Neural cell (in vitro differentiated cells): Measurements from ENCODE around the genes BLVRB, RAB4B and EGLN2.

DNA sequence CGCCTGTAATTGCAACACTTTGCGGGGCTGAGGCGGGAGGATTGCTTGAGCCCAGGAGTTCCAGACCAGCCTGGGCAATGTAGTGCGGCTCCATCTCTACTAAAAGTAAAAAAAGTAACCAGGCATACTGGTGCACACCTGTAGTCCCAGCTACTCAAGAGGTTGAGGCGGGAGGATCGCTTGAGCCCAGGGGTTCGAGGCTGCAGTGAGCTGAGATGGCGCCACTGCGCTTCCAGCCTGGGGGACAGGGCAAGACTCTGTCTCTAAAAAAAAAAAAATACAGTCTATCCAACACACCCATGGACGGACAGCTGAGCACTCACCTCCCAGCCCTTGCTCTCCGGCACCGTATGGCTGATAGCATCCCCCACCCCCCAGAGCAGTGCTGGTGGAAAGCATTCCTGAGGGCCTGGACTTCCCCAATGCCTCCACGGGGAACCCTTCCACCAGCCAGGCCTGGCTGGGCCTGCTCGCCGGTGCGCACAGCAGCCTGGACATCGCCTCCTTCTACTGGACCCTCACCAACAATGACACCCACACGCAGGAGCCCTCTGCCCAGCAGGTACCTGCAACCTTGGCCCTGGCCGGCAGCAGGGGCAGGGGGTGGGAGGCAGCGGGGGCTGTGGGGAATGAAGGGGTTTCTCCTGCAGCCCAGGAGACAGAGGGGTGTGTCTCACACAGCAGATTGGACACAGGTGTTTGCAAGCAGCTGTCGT, 19.0 kb downstream of the PLD3 start:
- RAMPAGE, long total RNA: no peak

- RAMPAGE, long total RNA: no peak
Measured at GRCh38 chr19:40410961-40411931, 1.9 kb downstream of the PRX start.

DNA sequence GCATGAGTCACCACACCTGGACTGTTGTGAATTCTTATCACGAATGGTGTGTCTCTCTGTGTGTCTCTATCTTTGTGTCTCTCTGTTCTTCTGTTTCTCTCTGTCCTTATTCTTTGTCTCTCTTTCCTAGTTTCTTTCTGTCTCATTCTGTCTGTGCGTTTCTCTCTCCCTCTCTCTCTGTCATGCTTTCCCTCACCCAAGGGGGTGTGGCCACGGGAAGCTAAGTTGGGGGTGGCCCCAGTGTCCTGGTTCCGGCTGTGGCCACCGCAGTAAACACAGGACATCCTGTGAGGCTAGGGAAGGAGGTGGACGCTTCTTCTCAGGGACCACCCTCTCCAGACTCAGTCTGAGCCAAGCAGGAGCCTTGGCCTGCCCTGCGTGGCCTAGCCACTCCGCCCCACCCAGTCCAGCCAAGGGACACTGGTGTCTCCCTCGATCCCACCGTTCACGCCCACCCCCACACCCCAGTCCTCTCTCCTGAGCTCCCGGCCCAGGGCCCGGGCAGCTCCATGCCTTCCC, 3.9 kb upstream of the PRX start:
- RAMPAGE, long total RNA: no peak

DNA sequence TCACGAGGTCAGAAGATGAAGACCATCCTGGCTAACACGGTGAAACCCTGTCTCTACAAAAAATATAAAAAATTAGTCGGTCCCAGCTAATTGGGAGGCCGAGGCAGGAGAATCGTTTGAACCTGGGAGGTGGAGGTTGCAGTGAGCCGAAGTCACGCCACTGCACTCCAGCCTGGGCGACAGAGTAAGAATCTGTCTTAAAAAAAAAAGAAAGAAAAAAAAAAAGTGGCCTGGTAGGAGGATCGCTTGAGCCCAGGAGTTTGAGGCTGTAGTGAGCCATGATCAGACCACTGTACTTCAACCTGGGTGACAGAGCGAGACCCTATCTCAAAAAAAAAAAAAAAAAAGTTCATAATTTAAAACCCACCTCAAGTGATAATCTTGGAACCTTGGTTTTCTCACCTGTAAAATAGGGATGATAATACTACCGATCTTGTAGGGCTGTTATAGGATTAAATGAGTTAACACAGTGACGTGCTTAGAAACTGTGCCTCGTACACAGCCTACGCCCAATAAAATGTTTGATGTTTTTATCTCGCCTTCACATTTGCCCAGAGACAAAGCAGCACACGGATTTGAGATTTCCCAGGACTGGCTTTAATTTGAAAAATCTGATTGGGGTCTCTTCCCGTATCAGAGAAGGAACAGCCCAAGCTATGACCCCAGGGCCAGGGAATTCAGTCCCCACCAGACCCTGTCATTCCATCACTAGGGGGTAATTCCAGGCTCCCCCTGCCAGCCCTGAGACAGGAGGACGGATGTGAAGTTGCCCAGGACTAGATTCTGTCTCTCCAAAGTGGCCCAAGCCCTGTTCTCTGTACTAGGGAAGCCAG, 3.6 kb downstream of the SERTAD1 start:
- RAMPAGE, long total RNA: no peak

- RAMPAGE, long total RNA: no peak
Measured at GRCh38 chr19:40442269-40442957, 1.7 kb downstream of the SERTAD3 start.

DNA sequence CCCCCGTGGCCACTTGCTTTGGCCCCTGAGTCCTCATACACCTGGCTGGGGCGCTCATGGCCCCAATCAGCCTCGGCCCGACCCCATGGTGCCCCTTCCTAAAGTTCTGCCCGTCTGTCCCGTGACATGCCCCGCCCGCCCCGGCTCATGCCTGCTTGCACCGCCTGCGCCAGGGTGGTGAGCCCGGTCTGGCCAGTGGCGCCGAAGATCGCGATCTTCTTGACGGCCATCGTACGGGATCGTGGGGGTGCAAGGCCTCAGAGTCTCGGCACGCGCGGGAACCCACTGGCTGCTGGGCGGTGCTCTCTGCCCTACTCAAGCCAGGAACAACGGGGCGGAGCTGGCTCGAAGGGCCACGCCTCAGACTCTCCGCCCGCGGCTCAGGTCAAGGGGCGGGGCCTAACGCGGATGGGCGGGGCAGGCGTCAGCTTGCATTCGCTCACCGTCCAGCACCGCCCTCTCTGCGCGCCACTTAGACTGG, at the start of gene BLVRB:
Gene BLVRB (minus strand): TSS at position 287 of the 481 bp plus-strand sequence.
- RAMPAGE, long total RNA: start-site peak on the minus strand centred at position 369 of the sequence, 83 bp wide, 17 and 13 reads in 2 replicates

DNA sequence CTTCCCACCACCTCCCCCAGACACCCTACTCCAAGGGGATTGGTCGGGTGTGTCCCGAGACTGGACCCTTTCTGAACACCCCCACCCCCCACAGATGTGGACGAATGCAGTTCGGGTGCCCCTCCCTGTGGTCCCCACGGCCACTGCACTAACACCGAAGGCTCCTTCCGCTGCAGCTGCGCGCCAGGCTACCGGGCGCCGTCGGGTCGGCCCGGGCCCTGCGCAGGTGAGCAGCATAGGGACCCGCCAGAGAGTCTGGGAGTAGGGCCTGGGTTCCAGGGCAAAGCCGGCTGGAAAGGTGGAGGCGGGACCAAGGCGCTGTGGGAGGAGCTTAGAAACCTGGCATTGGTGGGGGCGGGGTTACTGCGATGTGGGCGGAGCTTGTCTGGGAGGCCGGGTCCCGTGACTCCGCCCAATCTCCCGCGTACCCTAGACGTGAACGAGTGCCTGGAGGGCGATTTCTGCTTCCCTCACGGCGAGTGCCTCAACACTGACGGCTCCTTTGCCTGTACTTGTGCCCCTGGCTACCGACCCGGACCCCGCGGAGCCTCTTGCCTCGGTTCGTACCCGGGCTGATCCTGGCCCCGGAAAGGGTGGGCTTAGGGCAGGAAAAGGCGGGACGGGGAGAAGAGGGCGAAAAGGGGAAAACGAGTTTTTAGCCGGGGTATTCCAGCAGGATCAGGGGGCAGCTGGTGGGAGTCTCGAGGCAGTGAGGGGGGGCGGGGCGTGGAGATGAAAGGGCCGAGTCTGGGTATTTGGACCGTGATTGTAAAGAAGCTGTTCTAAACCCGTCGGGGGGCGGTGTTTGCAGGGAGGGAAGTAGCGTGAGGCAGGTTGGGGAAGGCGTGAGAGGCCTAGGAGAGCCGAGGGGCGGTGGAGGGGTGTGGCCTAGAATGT, 12.1 kb downstream of the LTBP4 start:
- RAMPAGE, long total RNA: no peak

GRCh38 chr19:40614542-40615305, 13.6 kb downstream of the LTBP4 start:
- RAMPAGE, long total RNA: no peak

- RAMPAGE, long total RNA: no peak
Measured at GRCh38 chr19:40650565-40651131, 39.8 kb downstream of the NUMBL start.

DNA sequence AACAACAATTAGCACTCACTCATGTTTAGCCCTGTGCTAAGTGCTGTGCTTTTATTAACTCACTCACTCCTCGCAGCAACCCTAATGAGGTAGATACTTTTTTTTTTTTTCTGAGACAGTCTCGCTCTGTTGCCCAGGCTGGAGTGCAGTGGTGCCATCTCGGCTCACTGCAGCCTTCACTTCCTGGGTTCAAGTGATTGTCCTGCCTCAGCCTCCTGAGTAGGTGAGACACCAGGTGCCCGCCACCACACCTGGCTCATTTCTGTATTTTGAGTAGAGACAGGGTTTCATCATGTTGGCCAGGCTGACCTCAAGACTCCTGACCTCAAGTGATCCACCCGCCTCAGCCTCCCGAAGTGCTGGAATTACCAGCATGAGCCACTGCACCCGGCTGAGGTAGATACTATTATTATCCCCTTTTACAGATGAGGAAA, 2.5 kb downstream of the ITPKC start:
- RAMPAGE, long total RNA: no peak

GRCh38 chr19:40741758-40742758, 8.2 kb downstream of the ACTMAP start:
- RAMPAGE, long total RNA: no peak

DNA sequence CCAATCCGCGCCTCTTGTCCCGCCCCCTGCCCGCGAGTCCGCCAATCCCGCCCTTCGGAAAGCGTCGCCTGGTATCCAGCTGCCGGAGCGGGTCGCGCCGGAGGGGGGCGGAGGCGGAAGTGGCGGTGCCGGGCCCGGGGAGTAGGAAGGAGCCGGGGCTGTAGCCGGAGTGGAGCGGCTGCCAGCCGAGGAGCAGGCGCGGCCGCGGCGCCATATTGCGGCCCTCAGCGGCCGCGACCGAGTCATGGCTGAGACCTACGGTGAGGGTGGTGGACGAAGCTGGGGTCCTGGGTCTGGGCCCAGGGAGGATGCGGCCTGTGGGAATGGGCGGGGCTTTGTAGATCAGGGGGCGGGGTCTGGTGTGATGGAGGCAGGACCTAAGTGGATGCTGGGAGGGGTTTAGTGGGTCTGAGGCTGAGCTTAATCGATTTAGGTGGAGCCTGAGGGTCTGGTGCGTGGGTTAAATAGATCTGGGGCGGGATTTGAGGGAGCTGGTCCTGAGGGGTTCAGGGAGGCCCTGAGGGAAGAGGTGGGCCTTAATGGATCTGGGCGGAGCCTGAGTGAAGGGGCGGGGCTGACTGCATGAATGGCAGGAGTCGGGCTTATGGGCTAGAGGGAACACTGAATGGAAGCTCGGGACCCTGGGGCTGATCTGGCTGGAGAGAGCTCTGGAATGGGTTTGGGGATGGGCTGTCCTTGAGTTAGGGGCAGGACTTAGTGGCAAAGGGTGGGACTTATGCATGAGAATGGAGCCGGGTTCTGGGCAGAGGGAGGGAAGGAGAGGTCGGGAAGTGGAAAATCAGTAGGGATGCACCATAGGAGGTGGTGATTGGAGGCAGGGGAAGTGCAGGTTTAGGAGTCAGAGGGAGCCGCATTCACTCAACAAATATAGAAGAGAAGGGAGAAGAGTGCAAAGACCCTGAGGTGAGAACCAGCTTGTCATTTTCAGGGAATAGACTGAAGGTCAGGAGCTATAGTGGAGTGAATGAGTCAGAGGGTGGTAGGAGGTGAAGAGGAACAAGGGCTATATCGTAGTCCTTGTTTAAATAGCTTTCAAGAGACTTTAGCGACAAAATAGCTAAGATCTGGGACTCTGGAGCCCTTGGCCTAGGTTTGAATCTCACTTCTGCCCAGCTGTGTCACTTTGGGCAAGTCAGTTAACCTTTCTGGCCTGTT, at the start of gene RAB4B:
Gene RAB4B (plus strand): TSS at position 116 of the 1,176 bp plus-strand sequence.
- RAMPAGE, long total RNA: start-site peak on the plus strand centred at position 129 of the sequence, 83 bp wide, 383 and 523 reads in 2 replicates

DNA sequence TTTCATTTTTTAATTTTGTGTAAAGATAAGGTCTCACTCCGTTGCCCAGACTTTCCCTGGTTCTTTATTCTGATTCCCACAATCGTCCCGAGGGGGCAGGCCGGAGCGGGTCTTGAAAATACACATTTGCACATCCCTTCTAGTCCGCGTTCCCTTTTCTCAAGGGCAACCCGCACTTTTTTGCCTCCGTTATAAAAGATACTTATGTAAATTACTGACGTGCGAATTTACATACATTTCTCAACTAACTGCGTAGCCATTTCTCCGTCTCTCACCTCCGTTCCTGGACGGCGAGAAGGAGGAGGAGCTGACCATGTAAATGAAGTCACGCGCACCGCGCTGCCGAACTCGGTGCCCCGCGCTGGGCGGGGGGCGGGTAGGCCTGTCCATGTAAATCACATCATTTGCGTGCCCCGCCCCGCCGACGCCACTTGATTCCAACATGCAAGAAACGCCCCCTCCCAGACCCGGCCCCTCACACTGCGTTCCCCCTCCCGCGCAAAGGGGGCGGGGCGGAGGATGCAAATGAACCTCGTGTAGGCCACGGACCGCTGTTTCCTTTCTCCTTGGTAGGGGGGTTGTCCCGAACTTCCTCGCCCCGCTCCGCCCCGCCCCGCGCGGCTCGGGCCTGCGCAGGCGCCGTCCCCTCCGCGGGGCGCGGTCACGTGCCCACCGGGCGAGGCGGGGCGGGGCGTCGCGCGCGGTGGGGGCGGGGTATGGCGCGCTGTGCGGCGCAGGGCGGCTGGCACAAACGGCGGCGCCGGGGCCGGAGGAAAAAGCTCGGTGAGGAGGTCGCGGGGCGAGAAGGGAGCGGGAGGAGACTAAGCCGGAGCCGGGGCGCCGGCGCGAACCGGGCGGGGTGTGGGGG, at the start of gene EGLN2:
Gene EGLN2 (plus strand): TSS at position 712 of the 868 bp plus-strand sequence.
- RAMPAGE, long total RNA: start-site peak on the minus strand centred at position 286 of the sequence, 41 bp wide, 20 and 18 reads in 2 replicates; start-site peak on the plus strand centred at position 732 of the sequence, 52 bp wide, 306 and 298 reads in 2 replicates

GRCh38 chr19:40800677-40801268, 1.8 kb downstream of the EGLN2 start:
- RAMPAGE, long total RNA: no peak

- RAMPAGE, long total RNA: no peak
Measured at GRCh38 chr19:40809515-40810551, 10.8 kb downstream of the EGLN2 start.

GRCh38 chr19:40833783-40834044, 16.5 kb downstream of the CYP2A6 start:
- RAMPAGE, long total RNA: no peak

- RAMPAGE, long total RNA: no peak
Measured at GRCh38 chr19:40921091-40922051, 39.3 kb upstream of the CYP2A7 start.

GRCh38 chr19:40923680-40924577, 41.9 kb upstream of the CYP2A7 start:
- RAMPAGE, long total RNA: no peak

DNA sequence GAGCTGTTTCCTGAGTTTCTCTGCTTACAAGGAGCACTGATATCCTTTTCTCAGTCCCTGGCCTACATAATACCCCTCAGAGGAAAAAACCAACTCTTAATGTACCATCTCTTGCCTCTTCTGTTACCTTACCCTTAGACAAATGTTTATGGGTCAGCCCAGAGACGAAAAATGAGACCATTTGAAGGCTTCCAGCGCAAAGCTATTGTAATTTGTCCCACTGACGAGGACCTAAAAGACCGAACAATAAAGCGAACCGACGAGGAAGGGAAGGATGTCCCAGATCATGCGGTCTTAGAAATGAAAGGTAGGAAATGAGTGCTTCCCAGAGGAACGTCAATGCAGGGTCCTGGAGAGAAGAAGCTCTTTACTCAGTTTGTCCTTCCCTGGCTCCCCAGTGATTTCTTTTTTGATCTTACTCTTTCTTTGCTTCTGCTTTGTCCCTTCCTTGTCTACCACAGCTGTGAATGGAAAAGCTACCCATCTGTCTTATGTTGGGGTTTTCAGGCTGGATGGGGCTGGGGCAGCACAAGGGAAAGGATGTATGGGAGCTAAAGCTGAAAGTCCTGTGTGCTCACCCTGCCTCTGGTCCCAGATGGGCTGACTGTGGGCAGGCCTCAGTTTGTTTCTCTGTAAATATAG, 8.5 kb upstream of the CCDC97 start:
- RAMPAGE, long total RNA: no peak

GRCh38 chr19:41323407-41324393, 13.7 kb downstream of the CCDC97 start:
- RAMPAGE, long total RNA: no peak